ENCODE results near the genes FCGR3A and FCRLA.

GRCh38 chr1:161175633-161176148, 1.6 kb downstream of the B4GALT3 start:
- PRO-cap, result no peak

DNA sequence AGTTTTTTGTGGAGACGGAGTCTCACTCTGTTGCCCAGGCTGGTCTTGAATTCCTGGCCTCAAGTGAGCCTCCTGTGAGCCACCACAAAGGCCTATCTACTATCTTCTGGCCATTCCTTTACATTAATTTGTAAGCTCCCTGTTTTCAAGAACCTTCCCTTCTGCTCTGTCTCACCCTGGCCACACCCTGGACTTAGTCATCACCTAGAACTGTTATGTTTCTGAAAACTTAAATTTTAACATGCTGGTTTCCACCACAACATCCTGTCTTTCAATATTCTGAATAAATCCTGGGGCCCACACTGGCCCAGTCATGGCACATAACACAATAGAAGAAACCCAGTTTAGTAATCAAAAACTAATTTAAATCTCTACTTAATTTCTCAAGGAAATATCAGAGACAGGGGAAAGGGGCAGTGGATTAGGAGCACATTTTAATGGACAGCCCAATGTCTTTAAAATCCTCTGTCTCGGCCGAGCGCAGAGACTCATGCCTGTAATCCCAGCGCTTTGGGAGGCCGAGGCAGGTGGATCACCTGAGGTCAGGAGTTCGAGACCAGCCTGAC, 5.0 kb upstream of the B4GALT3 start:
- PRO-cap, result no peak

DNA sequence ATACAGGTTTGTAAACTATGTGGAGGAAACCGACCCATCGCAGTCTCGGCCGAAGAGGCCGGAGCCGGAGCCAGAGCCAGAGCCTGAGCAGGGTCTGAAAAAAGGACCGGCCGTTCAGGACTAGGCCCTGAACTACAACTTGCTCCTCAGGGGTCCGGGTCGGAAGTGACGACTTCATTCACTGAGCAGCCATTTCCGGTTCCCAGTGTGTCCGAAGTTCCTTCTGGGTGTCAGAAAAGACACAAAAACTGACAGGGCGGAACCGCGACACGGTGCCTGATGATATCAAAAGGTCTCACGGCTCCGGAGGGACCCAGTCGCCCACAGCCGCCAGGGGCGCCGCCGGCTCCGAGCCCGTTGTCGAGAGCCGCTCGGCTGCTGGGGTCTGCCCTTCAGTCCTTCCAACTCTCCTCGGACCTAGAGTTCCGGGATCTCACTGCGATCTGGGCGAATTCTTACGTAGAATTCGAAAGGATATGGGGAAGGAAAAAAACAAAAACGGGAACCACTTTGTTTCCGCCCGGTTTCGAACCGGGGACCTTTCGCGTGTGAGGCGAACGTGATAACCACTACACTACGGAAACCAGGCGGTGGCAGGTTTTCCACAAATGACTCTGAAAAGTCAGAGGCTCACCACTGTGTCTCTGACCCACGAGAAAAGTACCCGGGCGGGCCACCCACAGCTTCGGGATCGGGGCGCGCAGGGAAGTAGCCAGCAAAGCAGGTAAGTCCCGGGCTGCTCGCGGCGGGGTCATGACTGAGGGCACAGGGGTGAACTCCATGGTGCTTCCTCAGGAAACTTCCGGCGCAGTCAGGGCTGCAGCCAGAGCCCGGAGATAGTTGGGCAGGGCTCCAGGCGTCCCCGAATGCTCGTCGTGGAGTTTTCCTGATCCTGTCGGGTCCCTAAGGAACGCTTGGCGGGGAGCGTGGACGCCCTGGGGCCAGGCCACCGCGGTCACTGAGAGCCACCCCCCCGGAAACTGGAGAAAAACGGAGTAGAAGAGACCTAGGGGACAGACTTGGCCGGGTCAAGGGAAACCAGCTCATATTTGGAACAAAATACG, 31.8 kb upstream of the CFAP126 start:
- PRO-cap, result unidirectional peak, minus-strand start at position 141 of the sequence

DNA sequence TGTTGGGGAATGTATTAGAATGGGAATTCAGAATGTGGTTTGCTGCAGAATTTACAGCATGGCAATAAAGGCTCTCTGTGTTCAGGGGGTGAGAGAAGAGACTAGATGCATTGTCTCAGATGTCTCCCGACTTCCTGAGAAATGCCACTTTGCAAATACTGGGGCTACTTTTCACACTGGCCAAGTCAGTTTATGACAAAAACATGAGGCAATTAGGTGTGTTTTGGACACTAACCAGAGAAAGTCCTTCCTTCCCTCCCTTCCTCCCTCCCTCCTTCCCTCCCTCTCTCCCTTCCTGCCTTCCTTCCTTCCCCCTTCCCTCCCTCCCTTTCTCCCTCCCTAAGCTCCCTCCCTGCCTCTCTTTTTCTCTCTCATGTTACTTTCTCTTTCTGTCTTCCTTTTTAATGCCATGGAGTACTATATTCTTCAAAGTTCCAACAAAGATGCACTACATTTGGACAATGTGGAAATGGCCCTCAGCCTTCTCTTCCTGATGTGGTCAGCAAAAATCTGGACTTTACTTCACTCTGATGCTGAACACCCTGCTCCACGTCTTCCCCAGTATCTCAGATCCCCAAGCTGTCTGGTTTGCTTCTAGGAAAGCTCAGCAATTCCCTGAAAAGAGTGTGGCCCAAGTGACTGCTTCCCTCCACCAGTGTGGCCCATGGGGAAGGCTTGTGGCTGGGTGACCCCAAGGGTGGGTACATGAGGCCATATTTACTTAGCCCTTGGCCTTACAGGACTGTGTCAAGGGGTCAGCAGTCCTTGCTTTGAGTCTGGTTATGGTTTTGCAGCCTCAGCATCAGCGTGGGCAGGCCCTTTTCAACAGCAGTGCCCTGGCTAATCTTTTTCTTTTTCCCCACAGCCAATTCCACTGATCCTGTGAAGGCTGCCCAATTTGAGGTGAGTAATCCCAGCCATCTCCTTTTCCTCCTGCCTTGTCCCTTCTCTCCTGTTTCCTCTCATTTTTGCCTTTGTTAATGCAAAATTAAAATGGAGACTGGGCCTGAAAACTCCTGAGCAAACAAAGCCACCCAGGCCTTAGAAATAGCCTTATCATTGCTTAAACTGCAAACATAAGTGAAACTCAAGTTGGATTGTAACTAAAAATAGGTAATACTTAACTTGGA, 8.1 kb downstream of the FCGR2A start:
- PRO-cap, result no peak

DNA sequence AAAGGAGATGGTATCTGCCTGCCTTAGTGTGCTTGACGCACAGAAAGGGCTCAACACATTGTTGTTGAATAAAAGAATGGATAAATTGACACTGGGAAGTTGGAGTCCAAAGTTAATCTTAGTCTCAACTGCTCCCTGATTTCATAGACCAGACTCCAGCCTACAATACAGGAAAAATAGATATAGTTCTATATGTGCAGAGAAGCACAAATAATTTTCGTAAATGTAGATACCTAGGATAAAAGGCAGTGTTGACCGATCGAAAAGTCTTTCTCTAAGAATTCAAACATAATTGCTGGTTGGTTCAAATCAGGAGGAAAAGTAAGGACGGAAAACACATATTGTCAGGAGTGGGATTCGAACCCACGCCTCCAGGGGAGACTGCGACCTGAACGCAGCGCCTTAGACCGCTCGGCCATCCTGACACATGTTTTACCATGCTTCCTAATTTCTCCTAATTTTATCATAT, 5.7 kb downstream of the HSPA6 start:
- PRO-cap, result no peak

- PRO-cap, result unidirectional peak, minus-strand start at chr1:161530954
Measured at GRCh38 chr1:161530469-161531479, 6.4 kb downstream of the HSPA6 start.

DNA sequence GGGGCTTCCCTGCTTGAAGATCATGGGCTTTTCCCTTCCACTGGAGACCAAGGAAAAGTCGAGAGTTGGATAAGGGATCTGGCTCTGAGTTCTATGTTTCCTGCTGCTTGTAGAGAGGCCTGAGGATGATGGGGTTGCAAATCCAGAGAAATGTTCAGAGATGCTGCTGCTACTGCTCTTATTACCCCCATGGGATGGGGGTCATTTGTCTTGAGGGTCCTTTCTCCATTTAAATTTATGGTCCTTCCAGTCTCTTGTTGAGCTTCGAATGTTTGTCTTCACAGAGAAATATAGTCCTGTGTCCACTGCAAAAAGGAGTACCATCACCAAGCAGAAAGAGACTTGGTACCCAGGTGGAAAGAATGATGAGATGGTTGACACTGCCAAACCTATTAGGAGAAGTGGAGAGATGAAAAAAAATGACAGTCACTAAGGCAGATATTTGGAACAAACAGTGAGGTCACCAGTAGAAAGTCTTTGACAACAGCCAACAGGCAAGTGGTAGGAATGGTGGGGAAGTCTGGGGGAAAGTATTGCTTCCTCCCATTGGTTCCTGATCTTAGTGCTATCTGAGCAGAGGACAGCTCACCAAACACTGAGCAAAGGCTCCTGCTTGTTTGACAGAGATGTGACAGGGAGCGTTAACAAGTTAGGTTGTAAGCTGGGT, 6.7 kb downstream of the FCGR3A start:
- PRO-cap, result no peak

GRCh38 chr1:161549469-161550383, at the start of gene FCGR3A:
Gene FCGR3A, minus strand, starts transcription at chr1:161549818.
- PRO-cap, result no peak

DNA sequence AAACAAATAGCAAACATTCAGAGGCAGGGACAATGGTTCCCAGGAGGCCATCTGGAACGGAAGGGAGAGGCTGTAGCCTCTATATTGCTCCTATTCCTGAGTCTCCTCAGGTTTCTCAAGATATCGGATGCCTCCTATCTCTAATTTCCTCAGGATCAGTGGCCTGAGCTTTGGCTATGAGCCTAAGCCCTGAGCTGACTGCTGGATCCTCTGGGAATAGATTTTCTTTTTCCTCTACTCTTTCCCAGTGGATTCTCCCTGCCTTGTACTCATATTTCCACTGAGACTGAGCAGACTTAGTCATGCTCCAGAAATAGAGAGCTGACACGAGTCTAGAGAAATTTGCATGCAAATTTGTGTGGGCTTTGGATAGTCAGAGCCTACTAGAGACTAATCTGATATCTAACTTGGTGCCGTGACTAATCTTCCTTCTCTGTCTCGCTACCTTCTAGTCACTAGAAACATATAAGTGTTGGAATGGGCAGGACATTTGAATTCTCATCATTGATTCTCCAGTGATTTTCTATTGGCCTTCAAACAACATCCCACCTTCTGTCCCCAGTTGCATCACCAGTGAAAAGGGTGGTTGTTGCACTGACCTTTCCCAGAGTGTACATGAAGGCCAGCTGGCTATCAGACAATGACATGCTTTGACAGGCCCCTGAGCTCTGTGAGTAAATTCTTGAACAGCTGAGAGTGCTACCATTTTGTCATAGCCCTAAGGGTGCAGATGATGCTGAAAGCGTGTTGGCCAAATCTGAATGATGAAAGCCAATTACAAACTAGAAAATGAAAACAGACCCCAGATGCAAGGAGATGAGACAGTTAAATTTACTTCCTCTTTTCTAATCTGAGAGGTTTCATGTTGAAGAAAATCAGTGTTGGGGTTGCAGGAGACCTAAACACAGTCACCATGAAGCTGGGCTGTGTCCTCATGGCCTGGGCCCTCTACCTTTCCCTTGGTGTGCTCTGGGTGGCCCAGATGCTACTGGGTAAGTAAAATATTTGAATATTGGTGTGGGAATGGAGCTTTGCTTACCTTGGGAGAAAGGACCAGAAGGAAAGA, at the start of gene FCRLA:
Gene FCRLA (plus strand): TSS at position 878 of the 1,066 bp plus-strand sequence.
- PRO-cap, result no peak

DNA sequence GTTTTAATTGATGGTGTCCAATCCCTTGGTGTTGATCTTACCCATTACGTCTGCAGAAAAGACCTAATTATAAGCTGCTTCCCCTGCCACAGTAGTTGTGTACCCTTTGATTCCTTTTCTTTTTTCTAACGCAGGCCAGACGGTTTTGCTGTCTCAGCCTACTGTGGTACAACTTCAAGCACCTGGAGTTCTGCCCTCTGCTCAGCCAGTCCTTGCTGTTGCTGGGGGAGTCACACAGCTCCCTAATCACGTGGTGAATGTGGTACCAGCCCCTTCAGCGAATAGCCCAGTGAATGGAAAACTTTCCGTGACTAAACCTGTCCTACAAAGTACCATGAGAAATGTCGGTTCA, 35.8 kb downstream of the ATF6 start:
- PRO-cap, result no peak

GRCh38 chr1:162215730-162216289, 146.3 kb downstream of the NOS1AP start:
- PRO-cap, result no peak

DNA sequence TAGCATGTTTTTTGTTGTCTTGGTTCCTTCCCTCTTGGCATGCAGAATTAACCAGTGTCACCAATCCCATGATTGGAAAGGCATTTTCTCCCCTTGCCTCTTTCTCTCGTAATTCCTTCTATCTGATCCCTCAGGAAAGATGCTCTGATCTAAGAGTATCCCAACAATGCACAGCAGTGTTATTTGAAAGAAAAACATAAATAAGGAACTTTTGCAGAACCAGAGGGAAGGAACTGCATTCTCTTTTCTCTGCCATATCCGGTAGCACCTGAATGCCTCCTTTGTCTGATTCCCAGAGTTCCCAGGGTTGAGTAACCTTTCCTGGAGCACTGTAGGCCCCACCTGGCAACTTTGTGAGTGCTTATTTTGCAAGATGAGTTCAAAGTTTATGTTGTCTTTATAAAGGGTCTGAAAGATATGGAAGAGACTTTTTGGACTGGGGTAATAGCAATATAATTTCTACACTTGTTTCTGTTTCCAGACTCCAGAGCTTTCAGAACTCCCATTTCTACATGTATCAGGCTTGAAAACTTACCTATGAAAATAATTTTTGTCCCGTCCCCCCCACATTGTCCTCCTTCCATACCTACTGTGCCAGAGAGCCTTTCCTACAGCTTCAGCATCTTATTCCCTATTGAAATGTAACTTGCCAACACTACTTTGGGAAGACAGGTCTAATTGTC, 129.4 kb downstream of the SPATA46 start:
- PRO-cap, result no peak

GRCh38 chr1:162295377-162295635, 81.3 kb downstream of the SPATA46 start:
- PRO-cap, result no peak

- PRO-cap, result no peak
Measured at GRCh38 chr1:162360786-162361438, 15.7 kb downstream of the SPATA46 start.

DNA sequence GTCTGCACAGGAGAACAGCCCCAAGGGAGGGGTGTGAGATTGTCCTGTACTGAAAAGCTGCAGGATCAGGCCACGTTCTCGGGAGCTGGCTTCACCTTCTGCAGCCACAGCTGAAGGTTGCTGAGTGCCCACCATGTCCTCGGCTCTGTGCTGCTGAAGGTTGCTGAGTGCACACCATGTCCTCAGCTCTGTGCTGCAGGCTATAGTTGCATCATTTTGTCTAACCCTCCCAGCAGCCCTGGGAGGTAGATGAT, 692 bp downstream of the C1orf226 start:
- PRO-cap, result no peak

DNA sequence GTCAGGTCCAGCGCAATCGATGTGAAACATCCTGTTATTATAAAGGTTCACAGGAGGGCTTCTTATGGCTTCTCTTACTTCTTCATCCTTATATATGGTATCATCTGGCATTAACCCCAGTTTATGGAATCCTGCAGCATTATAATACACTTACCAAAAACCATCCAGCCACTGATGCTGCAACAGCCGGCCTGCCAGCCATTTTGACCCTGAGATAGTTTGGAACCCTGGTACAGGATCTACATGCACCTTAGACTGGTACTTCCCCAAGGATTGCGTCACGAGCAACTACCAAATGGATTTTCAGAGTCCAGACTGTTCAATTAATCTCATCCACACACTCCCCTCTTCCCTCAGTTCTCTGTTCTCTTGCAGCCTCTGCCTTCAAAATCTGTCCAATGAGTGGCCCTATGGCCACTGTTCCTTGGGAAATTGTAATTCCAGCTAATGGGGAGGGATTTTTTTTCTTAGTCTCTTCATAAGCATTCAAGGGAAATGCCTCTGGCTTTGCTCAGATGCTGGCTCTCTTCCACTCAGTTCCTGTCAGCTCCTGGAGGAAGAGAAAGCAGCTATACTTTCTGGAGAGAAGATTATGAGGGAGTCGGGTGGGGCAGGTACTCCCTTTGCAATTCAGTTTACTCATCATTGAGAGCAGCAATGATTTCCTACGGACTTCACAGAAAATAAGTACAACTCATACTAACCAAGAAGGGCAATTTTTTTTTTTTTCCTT, 19.9 kb upstream of the UAP1 start:
- PRO-cap, result no peak

DNA sequence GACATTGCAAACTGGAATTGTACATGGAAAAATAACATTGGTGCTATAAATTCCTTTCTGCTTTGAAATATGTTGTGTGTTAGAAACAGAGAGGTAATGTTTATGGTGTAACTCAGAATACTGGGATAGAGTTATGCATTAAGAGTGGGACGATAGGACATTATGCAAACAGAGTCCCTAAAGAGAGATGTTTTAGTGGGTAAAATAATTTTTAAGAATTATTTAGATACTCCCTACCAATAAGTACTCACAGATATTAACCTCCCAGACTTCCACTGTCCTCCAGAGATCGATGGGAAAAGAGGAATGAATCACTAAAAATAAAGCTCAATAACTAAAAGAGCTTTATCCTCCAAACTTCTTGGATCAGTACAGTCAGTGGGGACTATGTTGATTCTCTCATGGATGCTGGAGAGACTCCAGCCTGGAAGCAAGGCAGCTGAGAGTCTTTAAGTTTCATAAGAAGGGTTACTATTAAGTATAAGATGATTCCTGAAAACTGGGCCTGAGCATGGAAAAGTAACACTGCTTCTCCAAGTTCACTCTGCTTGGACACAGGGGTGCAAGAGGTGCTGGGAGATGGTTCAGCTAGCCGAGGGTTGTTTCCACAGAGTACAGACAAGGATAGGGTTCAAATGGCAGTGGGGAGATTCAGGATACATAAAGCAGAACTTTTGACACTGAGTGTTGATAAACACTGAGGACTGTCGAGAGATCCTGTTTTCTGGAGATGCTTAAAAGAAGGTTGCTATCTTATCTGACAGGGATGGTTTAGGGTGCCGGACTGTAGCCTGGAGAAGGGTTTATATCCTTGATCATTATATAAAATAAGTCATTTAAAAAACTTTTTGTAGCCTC, 6.2 kb upstream of the DDR2 start:
- PRO-cap, result no peak

- PRO-cap, result no peak
Measured at GRCh38 chr1:162671080-162671555, 38.9 kb downstream of the DDR2 start.

DNA sequence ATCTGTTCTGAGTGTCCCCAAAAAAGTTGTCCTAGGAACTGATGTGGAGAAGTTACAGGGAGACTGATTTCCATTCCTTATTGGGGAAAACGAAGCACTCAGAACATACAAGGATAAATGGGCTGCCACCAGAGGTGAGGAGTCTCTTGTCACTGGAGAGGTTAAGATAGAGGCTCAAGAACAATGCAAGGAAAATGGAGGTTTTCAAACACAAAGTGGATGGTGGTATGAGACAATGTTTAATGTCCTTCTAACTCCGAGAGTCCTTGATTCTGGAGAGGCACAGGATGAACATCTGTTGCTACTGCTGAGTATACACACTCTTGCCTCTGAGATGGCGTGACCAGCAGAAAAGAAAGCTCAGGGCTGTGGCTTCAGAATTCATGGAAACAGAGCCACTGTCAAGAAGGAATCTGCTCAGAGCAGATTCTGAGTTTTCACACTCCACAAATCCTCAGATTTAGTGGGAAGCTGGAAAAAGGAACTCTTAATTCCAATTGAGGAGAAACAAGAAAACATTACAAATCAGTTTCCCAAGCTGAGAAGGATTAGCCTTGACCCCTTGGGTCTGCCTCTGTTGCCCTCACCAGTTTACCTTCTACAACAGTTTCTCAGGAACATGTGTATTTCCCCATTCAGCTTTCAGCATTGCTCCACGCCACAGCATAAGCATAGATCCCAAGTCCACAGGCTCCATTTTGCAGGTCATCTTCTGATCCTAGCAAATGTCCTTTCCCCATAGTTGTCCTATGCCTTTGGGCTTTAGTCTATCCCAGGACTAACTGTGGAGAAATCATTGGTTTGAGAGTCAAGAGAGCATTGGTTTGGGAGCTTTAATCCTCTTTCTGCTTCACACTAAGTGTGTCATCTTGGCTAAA, 8.9 kb upstream of the HSD17B7 start:
- PRO-cap, result no peak

DNA sequence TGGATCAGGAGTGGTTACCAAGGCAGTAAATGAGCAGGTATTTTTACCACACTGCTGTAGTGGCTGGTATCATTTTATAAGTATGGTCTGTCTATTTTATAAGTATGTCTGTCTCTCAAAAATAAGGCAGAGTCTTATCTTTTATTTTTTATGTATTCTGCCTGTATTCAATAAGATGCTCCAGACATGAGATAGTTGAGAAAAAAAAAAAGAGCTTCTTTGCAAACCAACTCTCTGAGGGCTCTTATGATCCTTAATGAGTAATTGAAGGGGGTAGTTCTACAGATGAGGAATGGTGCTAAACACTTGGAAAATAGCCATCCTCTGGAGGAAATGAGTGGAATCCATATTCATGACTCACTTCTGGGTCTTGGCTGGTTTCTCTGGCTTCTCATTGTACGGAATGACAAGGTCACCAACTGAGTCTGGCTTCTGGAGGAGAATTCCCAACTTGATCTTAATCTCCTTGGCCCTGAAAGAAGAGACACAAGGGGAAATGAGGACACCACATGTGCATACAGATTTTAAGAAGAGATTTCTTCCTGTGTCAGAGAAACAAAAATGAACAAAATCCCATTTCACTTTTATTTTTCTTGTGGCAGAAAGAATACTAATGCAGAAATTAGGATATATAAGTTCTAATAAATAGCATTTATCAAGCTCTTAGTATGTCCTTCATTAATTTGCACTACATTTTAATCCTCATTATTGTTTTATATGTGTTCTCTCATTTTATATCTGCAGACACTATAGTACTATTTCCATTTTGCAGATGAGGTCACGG, 34.6 kb downstream of the RGS5 start:
- PRO-cap, result no peak

Data from ascending aorta (tissue), 1 donor.